AG09319 (cell line): Measurements from ENCODE around the genes SPATA31A5, FOXD4L4 and TJP2.

DNA sequence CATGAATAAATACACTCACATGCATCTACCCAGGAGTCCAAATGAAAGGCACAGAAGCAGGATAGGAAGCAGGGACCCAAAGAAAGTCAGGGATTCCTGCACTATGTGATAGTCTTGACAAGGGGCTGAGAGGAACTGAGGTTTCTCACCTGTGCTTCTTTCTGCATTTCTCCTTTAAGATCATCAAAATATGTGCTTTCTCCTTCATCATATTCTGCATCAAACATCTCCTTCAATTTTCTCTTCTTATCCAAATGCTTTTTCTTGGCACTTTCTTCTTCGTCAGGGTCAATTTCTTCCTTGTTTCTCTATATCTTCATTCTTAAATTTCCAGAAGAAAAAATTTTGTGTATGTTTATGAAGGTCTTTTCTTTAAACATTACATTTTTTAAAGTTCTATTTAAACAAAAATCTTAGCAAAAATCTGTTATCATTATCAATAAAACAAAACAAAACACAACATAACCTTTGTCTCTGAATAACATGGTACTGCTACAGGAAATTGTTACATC is 550.4 kb downstream of the FOXD4L6 start:
- RRBS = no CpG with 5 or more reads among the region's 1 CpG

GRCh38 chr9:41741245-41741546 is 388.0 kb downstream of the CNTNAP3B start:
- RRBS = no CpG with 5 or more reads among the region's 5 CpGs

- RRBS = no CpG with 5 or more reads among the region's 8 CpGs
Measured at GRCh38 chr9:60914033-60914557, at the start of gene SPATA31A5. Gene SPATA31A5 (plus strand): TSS chr9:60914407.

DNA sequence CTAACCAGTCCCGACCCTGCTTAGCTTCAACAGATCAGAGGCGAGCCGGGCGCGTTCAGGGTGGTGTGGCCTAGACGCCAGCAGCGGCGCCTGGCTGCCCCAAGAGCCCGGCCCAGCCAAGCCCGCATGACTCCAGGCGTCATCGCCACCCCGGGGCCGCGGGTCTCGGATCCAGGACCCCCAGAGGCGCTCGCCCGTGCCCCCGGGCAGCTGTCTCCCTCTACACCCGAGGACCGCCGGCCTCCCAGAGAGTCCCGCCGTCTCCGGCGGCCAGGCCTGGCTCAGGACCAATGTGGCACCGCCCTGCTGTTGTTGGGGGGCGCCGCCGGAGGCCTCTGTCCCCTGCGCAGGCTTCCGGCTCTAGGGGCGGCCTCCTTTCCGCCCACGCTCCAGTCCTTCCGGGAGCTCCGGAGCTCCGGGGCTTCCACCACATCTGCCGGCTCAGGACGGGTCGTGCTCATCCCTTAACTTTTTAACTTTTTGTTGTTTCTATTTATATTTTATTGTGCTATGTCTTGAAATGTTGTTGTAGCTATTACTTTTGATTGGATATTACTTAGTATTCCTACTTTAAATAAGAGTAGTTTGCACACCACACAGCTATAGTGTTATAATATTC is 1612.6 kb downstream of the SPATA31A7 start:
- RRBS = 3% methylated on average over 16 of the region's 42 CpGs

GRCh38 chr9:62830956-62831227 is 1641.1 kb downstream of the SPATA31A7 start:
- RRBS = 11% methylated on average over 2 of the region's 21 CpGs

DNA sequence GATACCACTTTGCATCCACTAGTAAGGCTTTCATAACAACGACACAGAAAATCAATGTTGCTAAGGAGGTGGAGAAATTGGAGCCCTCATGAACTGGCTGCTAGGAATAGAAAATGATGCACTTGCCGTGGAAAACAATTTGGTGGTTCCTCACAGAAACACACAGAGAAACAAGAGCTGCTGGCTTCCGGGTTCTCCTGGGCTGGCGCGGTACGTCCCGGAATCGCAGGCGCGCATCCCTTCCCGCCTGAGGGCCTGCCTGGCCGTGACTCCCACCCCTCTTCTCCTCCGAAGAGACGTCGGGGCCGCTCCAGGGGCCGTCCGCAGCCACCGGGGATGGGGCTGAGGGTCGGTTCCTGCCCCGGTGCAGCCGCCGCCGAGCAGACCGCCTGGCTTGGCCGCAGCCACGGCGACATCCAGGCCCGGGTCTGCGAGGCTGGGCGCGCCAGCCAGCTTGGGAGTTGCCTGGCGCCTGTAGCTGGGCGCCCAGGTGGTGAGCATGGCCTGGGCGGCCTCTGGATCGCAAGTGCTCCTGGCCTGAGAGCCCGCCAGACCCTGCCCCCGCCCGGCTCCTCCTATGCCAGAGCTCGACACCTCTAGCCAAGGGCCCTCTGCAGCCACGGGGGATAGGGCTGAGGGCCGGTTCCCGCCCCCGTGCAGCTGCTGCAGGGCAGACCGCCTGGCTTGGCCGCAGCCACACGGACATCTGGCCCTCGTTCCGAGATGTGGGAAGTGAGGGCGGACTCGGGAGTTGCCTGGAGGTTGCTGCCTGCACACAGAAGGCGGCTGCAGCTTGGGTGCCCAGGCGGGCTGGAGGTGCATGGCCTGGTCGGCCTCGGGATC is 1647.5 kb downstream of the SPATA31A7 start:
- RRBS = no CpG with 5 or more reads among the region's 55 CpGs

GRCh38 chr9:65143849-65144270 is 141.1 kb downstream of the FOXD4L5 start:
- RRBS = no CpG with 5 or more reads among the region's 5 CpGs

GRCh38 chr9:65736969-65737358 is at the start of gene FOXD4L4:
Gene FOXD4L4 (plus strand): TSS chr9:65737146.
- RRBS = no CpG with 5 or more reads among the region's 25 CpGs

GRCh38 chr9:68446639-68447330 is 90.4 kb downstream of the PGM5 start:
- RRBS = no CpG with 5 or more reads among the region's 8 CpGs

GRCh38 chr9:68640810-68641091 is 64.3 kb upstream of the PIP5K1B start:
- RRBS = no CpG with 5 or more reads among the region's 1 CpG

GRCh38 chr9:68705327-68706067 is 457 bp downstream of the PIP5K1B start:
- RRBS = under 1% methylated on average over 19 of the region's 82 CpGs

- RRBS = no CpG with 5 or more reads among the region's 4 CpGs
Measured at GRCh38 chr9:68804786-68805218, 24.9 kb downstream of the PABIR1 start.

DNA sequence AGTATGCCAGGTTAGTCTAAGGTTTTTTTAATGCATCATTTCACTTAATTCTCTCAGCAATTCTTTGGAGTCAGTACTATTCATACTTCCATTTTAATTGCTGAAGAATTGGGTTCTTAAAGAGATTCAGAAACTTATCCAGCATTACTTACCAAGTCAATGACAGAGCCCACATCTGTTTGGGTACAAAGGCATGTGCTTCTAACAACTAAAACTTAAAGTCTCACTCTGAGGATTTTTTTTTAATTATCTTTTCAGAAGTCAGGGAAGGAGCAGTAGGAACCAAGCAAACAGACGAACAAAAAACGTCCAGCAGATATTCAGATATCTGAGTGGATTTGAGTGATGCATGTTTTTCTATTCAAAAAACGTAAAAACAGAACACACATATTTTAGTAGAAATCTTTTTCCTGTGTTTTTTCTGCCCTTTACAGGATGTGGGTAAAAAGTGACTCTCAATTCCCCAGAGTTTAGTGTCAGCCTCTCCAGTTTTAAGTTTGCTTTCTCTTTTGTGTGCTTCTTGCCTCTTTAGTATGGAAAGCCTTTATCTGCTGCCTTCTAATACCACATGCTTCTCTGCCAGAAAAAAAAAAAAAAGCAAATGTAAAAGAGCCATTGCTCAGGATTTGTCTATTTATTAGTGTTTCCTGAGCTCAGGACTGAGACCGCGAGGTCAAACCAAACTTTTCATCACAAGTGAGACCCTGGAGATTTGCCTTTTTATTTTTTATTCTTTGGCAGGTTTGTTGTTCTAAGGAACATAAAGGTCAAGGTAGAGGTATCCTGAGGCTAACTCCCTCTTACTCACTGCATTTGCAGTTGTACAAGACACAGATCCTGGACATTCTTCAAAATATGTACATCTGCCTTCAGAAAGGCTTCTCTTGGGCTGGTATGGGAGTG is 116.2 kb downstream of the PABIR1 start:
- RRBS = no CpG with 5 or more reads among the region's 5 CpGs

DNA sequence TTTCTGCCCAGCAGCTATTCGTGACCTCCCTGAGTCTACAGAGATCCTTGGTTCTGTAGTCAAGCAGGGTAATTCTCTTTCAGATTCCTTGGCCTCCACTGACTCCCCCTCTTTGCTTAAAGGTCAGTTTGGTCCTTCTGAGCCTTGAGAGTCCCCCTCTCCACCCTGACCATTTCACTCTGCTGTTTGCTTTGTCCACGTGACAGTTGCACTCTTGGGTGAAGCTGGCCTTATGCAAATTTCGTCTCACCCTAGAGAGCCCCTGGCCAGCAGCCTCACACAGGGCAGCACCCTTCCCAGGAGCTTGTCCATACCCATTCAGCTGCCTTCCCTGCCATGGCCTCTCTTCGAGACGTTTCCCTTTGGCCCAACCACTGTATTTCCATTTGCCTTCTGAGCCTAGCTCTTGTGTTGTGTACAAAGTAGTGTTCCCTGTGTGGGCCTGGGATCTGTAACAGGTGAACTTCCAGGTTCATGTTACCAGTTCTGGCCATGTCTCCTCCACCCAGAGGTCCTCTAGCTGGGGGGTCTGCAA is 63.7 kb downstream of the PRKACG start:
- RRBS = no CpG with 5 or more reads among the region's 5 CpGs

DNA sequence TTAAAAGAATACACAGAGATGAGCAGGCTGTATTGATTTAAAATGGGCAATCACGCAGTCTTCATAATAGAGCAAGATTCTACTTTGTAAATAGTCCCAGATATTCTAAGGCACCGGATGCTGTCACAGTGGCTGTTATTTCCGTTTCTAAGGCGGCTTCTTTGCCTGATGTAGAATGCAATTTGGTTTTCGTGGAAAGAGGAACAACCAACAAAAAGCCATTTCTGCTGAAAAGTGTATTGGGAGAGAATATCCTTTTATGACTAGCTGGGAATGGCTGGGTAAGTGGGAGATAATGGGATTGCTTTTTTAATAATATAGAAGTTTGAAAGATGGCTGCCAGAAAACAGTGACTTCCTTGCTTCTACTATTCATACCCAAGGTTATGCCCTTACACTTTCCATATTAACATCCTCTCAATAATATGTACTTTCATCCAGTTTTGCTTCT is 17.4 kb downstream of the PRKACG start:
- RRBS = no CpG with 5 or more reads among the region's 5 CpGs

- RRBS = no CpG with 5 or more reads among the region's 22 CpGs
Measured at GRCh38 chr9:69122504-69123364, 51.3 kb upstream of the TJP2 start.

- RRBS = no CpG with 5 or more reads among the region's 9 CpGs
Measured at GRCh38 chr9:69136489-69137197, 37.4 kb upstream of the TJP2 start.

- RRBS = under 1% methylated on average over 23 of the region's 117 CpGs
Measured at GRCh38 chr9:69173610-69174816, at the start of gene TJP2. Gene TJP2 (plus strand): TSS chr9:69174277.

DNA sequence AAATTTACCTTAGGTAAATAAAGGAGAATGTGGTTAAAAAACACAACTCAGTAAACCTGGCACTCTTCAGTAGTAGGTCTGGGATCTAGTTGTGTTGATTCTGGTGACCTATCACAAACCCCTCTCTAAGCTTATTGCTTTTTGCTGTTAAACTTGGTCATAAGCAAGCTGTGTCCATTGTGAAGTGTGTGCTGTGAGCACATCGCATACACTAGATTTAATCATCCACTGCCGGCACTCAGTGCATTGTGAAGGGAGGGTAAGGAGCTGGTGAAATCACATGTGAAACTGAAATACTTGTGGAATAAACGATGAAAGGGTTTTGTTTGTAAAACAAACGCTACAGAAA is 24.4 kb downstream of the TJP2 start:
- RRBS = no CpG with 5 or more reads among the region's 4 CpGs

DNA sequence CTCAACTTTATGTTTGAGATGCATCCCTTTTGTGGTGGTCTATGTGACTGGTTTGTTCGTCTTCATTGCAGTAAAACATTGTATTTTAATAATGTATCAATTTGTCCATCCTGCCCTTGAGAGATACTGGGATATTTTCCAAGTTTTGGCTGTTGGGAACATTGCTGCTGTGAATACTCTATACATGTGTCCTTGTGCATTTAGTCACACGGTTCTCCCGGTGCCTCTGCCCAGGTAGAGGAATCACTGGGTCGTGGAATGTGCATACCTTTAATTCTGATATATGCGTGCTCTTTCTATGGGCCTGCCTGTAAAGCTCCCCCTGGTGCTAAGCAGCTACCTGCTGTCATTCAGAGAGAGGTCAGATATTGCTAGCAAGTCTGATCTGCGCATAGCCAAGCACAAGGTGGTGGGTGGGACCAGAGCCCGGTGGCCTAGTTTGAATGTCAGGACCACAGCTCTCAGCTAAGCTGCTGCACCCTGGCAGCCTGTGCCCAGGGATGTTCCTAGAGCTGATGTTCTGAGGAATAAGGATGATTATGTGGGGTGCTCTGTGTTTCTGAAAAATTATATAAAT is 33.3 kb downstream of the TJP2 start:
- RRBS = no CpG with 5 or more reads among the region's 7 CpGs